SK-MEL-5 (cell line): ENCODE measurements around the genes PAX2 and OGA.

DNA sequence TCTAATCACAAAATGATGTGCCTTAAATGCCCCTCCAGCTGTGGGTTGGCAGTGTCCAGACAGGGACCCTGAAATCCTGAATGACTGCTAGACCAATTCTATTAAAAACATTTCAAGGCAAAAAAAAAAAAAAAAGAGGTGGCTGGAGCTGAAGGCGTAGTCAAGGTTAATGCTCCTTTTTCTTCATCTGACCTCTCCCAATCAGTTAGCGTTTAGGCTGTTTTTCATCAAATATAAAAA is 36.3 kb downstream of the SCD start:
RAMPAGE:
- cytosol, long total RNA = no peak
- long total RNA = no peak
- nucleus, long total RNA = no peak

DNA sequence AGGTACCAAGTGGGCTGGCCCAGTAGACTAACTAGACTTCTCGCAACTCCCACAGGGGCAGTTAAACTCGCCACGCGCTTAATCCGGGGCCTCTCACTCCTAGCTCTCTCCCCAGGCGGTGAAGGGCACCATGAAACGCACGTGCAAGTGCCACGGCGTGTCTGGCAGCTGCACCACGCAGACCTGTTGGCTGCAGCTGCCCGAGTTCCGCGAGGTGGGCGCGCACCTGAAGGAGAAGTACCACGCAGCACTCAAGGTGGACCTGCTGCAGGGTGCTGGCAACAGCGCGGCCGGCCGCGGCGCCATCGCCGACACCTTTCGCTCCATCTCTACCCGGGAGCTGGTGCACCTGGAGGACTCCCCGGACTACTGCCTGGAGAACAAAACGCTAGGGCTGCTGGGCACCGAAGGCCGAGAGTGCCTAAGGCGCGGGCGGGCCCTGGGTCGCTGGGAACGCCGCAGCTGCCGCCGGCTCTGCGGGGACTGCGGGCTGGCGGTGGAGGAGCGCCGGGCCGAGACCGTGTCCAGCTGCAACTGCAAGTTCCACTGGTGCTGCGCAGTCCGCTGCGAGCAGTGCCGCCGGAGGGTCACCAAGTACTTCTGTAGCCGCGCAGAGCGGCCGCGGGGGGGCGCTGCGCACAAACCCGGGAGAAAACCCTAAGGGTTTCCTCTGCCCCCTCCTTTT is 19.5 kb downstream of the WNT8B start:
RAMPAGE:
- cytosol, long total RNA = no peak
- long total RNA = no peak
- nucleus, long total RNA = no peak

GRCh38 chr10:100739236-100739687 is 6.1 kb upstream of the PAX2 start:
RAMPAGE:
- cytosol, long total RNA = no peak
- long total RNA = no peak
- nucleus, long total RNA = no peak

GRCh38 chr10:100744788-100745332 is 522 bp upstream of the PAX2 start:
RAMPAGE:
- cytosol, long total RNA = no peak
- long total RNA = no peak
- nucleus, long total RNA = no peak

RAMPAGE:
- cytosol, long total RNA = no peak
- long total RNA = no peak
- nucleus, long total RNA = no peak
Observed at GRCh38 chr10:100745333-100745893, at the start of gene PAX2. PAX2 (plus strand) TSS chr10:100745582.

GRCh38 chr10:100825924-100826419 is 80.6 kb downstream of the PAX2 start:
RAMPAGE:
- cytosol, long total RNA = no peak
- long total RNA = no peak
- nucleus, long total RNA = no peak

DNA sequence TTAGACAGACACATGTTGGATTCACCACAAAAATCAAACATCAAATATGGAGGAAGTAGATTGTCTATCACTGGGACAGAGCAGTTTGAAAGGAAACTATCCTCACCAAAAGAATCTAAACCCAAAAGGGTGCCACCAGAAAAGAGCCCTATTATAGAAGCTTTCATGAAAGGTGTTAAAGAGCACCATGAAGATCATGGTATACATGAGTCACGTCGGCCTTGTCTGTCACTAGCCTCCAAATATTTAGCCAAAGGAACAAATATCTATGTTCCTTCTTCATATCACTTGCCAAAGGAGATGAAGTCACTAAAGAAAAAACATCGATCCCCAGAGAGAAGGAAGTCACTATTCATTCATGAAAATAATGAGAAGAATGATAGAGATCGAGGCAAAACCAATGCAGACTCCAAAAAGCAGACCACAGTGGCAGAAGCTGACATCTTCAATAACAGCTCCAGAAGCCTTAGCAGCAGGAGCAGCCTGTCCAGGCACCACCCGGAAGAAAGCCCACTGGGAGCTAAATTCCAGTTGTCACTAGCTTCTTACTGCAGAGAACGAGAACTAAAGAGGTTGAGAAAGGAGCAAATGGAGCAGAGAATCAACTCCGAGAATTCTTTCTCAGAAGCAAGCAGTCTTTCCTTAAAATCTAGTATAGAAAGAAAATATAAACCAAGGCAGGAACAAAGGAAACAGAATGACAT is 4.0 kb downstream of the SLF2 start:
RAMPAGE:
- cytosol, long total RNA = no peak
- long total RNA = no peak
- nucleus, long total RNA = no peak

DNA sequence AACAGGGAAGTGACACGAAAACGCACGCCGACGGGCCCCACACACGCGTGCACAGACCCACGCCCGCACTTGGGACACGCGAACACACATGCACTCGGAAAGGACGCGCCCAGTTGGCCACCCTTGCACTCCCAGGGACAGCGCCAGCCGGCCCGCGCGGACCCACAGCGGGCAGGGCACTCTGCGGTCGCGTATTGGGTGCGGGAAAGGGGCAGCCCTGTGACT is 2.3 kb upstream of the LZTS2 start:
RAMPAGE:
- cytosol, long total RNA = no peak
- long total RNA = no peak
- nucleus, long total RNA = no peak

RAMPAGE:
- cytosol, long total RNA = no peak
- long total RNA = no peak
- nucleus, long total RNA = no peak
Observed at GRCh38 chr10:100997602-100997999, 2.0 kb upstream of the LZTS2 start.

DNA sequence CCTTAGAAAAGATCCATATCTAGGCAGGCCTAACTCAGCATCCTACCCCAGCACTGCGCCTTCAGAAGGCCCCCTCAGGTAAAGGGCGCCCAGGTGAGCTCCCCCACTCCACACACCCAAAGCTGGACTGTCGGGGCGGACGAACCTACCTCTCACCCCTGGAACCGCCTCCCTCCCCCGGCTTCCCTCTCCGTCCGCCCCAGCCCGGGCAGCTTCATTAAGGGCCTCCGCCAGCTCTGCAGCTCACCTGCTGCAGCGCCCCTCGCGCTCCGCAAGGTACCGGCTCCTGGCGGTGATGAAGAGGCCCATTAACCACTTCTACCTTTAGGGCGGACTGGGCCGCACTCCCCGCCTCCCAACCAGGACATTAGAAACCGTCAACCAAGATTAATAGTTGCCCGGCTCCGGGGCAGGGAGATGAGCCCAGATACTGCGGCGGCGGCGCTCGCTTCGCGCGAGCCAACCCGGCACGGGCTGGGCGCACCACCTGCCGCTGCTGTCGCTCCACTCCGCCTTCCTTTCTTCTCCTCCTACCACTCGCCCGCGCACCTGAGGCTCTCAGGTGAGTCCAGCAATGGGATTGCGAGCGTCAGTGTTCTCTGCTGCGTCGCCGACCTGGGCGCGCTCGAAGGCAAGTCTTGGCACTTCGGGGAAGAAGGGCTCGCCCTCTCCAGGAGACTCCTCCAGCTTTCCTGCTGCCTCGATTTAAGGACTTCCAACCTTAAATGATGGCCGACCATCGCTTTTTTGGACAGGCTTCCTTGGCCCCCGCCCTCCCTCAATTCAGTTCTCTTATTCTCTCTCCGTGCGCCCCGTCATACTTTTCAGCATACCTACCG is 13.7 kb upstream of the KAZALD1 start:
RAMPAGE:
- cytosol, long total RNA = no peak
- long total RNA = no peak
- nucleus, long total RNA = no peak

DNA sequence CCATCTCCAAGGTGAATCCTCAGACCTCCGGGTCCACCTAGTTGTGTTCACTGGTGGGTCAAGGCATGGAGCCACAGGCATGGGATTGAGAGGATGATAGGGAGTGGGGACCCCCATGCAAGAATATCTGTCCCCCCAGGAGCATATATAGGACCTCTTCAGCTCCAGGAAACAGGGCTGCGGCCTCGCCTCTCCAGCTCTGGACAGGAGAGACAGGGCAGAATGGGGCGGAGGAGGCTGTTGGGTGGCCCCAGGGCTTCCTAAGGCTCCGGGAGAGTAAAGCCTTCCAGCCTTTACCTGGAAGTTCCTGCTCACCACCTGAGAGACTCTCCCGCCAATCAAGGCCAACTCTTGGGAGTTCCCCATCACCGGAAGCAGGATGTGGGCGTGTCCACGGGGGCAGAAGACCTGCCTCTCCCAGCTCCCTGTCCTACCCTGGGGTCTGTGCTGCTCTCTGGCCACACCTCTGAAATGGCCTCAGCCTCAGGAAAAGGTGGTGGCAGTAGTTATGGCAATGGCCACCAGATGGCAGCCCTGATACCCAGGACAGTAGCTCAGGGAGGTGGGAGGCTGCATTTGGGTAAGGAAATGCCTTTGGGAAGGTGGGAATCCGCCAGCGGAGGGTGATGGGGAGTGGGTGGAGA is 33.6 kb downstream of the KAZALD1 start:
RAMPAGE:
- cytosol, long total RNA = no peak
- long total RNA = no peak
- nucleus, long total RNA = no peak

DNA sequence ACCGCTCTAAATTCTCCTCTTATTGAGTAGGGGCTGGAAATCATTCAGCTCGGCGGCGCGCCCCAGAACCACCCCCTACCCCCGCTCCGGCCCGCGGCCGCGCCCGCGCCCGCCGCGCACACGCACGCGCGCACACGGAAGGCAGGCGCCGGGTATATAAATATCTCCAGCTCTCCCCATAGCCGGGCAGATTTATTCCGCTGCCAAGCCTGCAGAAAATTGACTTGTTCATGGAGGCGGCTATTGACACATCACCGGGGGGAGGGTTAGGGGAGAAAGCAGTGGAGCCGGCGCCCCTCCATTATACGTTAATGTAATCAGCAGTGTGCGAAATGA is 61.5 kb upstream of the BTRC start:
RAMPAGE:
- cytosol, long total RNA = no peak
- long total RNA = no peak
- nucleus, long total RNA = no peak

DNA sequence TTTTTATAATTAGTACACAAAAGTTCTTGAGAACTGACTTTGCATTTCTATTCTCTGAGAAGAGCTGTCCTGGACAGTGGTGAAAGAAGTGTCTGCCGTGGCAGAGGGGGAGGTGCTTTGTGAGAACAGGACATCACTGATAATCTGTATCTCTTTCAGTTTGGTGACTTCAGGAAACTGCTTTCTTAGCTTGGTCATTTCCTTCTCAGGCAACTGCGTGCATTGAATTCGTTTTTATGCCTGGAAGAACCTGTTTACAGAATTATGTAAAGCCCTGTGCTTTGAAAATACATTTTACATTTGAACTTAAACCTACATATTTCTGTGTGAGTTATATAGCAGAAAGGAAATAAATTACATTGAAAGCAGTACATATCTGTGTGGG is 52.0 kb downstream of the POLL start:
RAMPAGE:
- cytosol, long total RNA = no peak
- long total RNA = no peak
- nucleus, long total RNA = no peak

DNA sequence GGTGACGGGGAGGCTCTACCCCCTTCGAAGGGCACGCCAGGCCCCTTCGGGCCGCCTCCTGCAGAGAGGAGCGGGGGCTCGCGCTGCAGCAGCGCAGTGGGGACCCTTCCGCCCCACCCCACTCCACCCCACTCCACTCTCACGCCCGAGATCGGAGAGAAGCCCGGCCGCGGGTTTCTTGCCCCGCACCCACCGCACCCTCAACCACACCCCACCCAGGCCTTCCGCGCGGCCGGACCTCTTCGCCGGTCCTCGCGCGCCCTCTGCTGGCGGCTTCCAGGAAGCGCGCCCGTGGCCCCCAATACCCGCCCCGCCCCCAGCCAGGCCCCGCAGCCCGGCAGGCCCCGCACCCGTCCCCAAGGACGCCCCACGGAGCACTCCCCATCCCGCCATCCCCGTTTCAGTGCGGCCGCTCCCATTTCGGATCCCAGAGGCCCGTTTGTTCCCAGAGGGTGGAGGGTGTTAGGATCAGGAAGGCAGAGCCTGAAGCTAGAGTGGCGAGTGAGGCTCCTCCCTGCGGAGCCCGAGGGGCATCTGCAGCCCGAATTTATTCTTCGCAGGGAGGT is 17.9 kb downstream of the POLL start:
RAMPAGE:
- cytosol, long total RNA = no peak
- long total RNA = no peak
- nucleus, long total RNA = no peak

RAMPAGE:
- cytosol, long total RNA = no peak
- long total RNA = no peak
- nucleus, long total RNA = no peak
Observed at GRCh38 chr10:101578750-101579105, 9.3 kb downstream of the POLL start.

GRCh38 chr10:101781262-101781811 is 1.9 kb downstream of the NPM3 start:
RAMPAGE:
- cytosol, long total RNA = no peak
- long total RNA = no peak
- nucleus, long total RNA = no peak

DNA sequence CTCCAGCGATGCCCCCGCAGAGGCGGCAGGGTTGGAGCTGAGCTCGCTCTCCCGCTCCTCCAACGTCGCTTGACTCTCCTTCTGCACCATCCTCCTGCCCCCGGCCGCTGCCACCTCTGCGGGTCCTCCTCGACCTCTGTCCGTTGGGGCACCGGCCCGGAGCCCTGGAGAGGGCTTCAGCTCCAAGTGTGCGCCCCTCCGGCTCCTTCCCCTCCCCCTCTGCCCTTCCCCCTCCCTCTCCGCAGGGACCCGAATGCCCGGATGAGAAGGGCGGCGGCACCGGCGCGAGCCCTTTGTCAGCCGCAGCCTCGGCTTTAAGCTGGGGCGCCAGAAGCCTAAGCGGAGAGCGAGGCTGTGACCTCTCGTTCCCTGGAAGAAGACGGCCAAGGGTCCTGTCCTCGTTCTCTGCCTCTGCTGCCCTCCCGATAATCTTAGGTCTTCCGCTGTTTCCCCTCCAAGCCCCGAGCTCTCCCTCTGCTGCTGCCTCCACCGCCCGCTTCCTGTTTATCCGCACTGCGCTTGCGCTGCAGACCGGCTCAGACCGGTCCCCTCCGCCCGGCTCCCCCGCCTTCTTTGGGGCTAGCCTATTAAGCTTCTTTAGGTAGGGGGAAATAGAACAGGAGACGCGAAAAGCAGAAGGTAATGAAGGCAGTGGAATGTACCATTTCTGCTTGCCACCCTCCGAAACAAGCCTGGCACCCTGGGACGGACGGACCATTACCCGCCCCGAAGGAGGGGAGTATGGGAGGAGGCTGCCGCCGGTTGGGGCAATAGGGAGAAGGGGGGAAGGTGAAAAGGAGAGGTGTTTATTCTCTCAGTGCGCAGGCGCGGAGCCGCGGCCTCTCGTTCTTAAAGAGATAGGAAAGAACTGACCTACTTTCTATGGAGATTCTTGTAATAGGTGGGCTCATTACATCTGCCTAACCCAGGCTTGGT is at the start of gene OGA:
Gene OGA, minus strand, starts transcription at position 512 of the 936 bp plus-strand sequence.
RAMPAGE:
- cytosol, long total RNA = start-site peak on the minus strand centred at position 484 of the sequence, 45 bp wide, 419 and 585 reads in 2 replicates
- long total RNA = no peak
- nucleus, long total RNA = start-site peak on the minus strand centred at position 487 of the sequence, 62 bp wide, 1,419 and 107 reads in 2 replicates

DNA sequence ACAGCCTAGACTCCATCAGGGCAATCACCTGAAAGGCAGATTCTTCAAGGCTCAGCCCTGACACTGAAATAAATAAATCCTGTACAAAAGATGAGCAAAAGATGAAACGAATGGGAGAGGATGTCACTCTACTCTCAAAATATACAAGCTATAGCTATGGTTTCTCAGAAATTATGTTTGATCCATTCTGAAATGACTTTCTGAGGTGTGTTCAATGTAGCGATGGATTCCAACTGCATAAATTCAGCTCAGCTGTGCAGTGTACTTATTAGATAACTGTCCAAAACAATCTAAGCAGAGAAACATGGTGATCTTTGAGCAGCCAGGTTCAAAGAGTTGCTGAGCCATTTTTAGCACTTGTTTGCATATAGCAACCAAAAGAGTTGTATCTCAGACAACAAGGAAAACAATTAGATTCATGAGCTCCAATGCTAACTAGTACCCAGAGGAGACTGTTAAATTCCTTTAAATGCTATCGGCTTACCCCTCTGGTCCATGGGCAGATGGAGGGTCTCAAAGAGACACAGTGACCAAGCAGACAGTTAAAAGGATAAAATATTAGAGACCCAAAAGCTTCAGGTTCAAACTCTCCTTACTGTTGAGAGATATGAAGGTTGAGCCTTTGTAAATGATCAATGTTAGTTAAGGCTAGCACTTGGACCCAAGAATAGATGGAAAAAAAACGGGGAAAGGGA is 15.9 kb upstream of the KCNIP2 start:
RAMPAGE:
- cytosol, long total RNA = no peak
- long total RNA = no peak
- nucleus, long total RNA = no peak

GRCh38 chr10:101939189-101939655 is 95.6 kb upstream of the KCNIP2 start:
RAMPAGE:
- cytosol, long total RNA = no peak
- long total RNA = no peak
- nucleus, long total RNA = no peak

RAMPAGE:
- cytosol, long total RNA = no peak
- long total RNA = no peak
- nucleus, long total RNA = no peak
Observed at GRCh38 chr10:102109799-102110158, 10.4 kb downstream of the LDB1 start.